Fibroblast of the aortic adventitia (primary cell): Measurements from ENCODE around the genes LPAR4, TENT5D and NAP1L3.

GRCh38 chrX:78747146-78748252 is at the start of gene LPAR4:
TSS of gene LPAR4 (plus strand) at chrX:78747720.
- CAGE, long polyA plus RNA, result no peak

- CAGE, long polyA plus RNA, result no peak
Measured at GRCh38 chrX:78754779-78755436, 7.4 kb downstream of the LPAR4 start.

DNA sequence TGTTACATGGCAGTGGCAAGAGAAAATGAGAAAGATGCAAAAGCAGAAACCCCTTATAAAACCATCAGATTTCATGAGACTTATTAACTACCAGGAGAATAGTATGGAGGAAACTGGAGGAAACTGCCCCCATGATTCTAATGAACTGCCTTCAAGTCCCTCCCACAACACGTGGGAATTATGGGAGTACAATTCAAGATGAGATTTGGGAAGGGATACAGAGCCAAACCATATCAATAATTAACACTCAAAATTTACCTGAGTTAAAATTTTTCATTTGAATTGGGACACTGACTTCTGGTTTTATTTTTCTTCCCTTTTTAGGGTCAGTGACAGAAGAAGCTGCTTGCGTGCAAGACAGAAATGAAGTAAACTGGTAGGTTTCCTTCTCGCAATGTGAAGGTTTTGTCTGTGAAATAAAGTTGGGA is 1.5 kb upstream of the P2RY10 start:
- CAGE, long polyA plus RNA, result no peak

GRCh38 chrX:79325245-79325711 is 41.9 kb downstream of the ITM2A start:
- CAGE, long polyA plus RNA, result no peak

DNA sequence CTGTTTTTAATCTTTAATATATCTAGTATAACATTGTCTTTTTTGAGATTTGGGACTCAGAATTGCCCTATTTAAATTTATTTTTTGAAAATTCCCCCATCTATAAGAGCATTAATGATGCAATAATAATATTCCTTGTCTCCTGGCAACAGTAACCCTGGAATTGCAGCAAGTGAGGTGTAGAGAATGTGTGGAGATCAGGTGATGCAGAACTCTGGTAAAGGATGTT is at the start of gene TENT5D:
Gene TENT5D (plus strand): TSS at position 166 of the 229 bp plus-strand sequence.
- CAGE, long polyA plus RNA, result no peak

DNA sequence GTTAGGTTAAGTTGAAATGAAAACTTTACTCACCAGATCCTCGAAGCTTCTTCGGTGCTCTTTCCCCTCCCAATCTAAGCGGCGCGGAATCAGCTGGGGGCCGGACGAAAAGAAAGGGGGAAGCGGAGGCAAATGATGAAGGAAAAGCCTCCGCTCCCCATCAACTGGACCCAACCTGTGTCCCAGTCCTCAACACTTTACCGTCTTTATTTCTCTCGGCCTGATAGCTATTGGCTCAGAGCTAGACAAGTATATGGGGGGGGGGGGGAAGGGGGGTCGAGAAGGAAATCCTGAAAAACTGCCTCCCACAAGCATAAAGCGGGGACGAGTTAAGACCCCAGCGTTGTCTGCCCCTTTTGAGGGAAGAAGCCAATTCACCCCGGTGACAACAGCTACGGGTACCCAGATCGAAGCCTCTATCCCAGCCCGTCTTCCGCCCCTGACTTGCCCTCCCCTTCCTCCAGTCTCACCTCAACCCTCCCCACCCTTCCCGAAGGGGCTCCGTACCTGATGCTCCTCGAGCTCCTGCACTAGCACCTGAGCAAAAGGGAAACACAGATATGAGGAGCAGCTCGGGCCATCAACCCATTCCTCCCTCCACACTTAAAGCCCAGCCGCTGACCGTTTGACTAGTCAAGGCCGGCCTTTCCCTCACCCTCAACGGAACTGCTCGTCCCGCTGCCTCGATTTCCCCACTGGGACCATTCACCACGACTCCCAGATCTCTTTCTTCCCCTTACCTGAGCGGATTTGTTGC is 993 bp downstream of the BRWD3 start:
- CAGE, long polyA plus RNA, result no peak

DNA sequence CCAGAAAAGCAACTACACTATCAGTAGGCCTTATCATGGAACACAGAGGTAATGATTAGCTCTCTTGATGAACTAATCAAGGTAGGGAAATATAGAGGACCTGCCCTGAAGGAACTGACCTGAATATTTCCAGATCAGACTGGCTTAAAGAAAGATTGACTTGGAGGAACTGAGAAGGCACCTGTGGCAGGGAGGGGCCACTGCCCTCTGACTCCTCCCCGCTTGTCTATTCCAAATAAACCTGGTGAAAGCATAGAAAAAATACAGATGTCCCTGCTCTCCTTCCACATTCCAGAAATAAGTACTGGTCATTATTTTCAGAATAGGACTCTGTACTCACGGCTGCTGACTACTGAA is 5.5 kb downstream of the RPS6KA6 start:
- CAGE, long polyA plus RNA, result no peak

- CAGE, long polyA plus RNA, result no peak
Measured at GRCh38 chrX:85004598-85004936, 890 bp downstream of the APOOL start.

GRCh38 chrX:86002585-86002874 is 44.8 kb downstream of the CHM start:
- CAGE, long polyA plus RNA, result no peak

DNA sequence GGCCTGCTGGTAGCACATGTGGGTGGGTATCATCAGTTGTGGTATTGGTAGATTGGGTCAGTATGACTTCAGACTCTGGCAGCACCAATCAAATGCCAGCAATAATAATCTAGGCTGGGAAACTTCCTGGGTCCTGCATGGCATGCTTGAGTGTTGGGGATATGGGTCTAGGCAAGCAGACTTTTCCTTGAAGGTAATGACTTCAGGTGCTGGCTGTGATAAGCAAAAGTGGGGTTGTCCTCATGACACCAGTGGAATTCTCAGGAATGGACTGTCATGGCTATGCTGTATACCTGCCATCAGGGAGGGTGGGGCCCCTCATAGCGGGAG is 577.5 kb downstream of the DACH2 start:
- CAGE, long polyA plus RNA, result no peak

DNA sequence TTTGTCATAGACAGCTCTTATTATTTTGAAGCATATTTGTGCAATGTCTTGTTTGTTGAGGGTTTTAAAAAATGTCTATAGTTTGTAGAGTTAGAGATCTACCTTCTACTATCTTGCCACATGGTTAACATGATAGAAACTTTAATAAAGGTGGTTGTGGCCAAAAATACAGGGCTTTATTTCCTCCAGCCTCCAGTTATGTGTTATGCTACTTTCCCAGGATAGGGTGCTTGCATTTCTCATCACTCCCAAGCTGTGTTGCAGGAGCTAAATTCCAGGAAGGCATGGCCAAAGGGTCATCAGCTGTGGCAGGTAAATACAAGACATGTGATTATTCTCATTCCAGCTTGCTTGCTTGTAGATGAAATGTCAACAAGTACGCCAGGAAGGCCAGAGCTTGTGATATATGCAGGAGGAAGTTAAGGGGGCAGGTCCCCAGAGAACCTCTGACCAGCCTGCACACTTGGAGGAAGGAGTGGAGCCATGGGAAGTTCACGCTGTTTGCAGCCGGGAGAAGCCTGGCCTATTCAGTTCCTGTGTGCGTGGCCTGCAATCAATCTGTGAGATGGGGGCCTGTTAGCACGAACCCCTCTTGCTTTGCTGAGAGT is 142.3 kb upstream of the CPXCR1 start:
- CAGE, long polyA plus RNA, result no peak

DNA sequence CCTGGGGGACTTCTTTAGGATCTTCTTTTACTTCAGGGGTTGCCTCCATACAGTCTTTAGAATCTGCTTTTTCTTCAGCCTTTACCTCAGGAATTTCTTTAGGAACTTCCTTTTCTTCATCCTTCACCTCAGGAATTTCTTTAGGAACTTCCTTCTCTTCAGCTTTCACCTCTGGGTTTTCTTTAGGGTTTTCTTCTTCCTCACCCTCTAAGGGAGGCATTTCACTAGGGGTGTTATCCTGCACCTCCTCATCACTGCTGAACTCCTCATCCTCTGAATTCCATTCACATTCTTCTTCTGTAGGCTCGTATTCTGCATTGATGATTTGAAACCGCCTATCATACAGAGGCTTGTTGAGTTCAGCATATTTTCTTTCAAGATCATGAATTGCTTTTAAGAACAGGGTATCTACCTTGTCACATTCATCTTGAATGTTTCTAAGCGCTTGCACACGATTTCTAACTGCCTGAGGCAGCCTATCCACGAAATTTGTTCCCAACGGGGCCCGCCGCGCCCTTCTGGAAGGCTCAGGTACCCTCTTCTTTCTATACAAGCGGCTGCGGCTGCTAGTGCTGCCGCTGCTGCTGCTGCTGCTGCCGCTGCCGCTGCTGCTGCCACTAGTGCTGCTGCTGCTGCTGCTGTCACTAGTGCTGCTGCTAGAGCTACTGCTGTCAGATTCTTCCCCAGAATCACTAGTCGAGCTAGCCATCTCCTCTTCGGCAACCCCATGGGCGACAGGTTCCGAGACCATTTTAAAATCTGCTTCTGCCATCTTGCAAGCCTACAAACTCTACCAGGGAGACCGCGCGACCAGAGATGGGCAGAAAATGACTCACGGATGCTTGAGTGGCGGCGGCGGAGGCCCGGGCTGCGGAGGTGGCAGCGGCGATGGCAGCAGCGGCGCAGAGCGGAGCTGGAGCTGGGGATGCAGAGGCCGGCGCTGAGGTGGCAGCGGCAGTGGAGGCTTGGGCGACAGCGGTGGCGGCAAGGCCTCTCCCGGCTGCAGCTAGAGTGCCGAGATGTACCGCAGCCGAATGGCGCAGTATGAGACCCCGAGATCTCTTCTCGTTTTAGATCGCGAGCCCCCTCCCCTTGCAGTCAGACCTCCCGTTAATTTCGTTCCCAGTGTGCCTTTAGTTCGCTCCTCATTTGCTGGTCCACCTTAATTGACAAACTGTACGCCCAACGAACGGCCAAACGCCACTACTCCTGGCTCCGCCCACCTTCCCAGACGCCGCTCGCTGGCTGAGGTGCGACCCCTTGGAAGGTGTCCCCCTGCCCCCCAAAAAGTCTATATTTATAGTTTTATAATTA is at the start of gene NAP1L3:
Gene NAP1L3 (minus strand): TSS at position 1,046 of the 1,314 bp plus-strand sequence.
- CAGE, long polyA plus RNA, result no peak

GRCh38 chrX:94205067-94205353 is 531.0 kb downstream of the FAM133A start:
- CAGE, long polyA plus RNA, result no peak

GRCh38 chrX:97181888-97182190 is 298.1 kb downstream of the RPA4 start:
- CAGE, long polyA plus RNA, result no peak

- CAGE, long polyA plus RNA, result no peak
Measured at GRCh38 chrX:100417477-100418215, 7.6 kb upstream of the PCDH19 start.

DNA sequence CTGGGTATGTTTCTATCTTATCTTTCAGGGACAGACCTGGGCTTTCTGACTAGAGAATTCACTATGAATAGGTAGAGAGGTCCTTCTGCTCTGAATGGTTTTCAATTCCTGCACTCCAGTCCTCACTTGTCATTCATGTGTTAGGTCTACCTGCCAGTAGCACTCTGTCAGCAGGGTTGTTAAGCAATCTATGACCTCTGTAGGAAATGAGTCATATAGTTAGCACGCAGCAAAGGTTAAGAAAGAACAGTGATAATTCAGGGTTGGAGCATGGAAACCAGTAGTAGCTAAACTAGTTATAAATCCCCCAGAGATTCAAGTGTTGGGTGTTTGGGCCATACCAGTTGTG is 24.9 kb downstream of the ARL13A start:
- CAGE, long polyA plus RNA, result no peak

DNA sequence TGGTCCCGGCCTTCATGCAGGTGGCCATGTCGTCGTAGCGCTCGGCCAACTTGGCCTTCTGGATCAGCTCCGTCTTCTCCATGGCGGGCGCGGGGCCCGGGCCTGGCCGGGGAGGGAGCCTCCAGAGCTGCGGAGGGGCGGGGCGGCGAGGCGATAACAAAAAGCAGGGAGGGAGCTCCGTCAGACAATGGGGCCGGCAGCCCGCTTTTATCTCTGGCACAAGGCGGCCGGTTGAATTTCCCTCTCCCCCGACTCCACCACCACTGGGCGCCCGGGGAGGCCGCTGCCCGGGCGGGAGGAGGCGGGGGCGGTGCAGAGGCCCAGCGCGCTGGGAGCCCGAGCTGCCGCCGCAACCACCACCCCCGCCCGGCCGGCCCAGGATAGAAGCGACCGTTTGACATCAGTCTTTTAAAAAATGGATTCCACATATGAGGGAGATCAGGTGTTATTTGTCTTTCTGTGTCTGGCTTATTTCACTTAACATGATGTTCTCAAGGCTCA is 28.2 kb upstream of the DRP2 start:
- CAGE, long polyA plus RNA, result no peak

DNA sequence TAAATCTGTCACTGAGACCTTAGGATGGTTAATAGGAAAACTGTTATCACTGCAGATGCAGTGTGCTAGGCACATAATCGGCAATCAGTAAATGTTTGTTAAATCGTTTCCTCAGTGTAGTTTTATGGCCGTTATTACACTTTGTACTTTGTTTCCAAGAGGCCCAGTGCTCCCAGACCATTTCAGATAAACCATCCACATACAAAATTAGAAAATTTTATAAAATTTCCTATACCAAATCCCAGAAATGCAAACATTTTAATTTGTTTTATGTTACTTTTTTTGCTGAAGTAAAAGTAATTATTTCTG is 1.1 kb downstream of the HNRNPH2 start:
- CAGE, long polyA plus RNA, result no peak

DNA sequence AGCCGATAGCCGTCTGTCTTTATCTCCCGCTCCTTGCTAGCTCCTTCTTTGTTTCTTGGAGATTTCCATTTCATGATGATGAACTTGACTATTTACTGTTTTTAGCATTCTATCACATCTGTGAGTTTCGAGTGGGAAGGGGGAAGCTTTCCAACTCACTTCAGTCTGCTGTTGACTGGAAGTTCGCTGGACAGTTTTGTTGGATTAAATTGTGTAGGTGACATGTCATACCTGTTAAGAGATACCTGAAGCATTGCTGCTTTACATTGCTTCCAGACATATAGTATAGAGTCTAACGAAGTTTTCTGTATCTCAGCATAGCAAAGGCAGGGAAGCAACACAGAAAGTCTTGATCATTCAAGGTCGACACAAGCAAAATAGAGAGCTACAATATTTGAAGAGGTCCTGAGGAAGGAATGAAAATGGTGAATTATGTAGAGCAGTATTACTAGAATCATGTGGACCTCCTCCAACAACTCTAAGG is 15.3 kb downstream of the ARMCX3 start:
- CAGE, long polyA plus RNA, result no peak

- CAGE, long polyA plus RNA, result no peak
Measured at GRCh38 chrX:102154368-102154871, 1.4 kb downstream of the BEX5 start.